ENCODE results near the gene CA6.

DNA sequence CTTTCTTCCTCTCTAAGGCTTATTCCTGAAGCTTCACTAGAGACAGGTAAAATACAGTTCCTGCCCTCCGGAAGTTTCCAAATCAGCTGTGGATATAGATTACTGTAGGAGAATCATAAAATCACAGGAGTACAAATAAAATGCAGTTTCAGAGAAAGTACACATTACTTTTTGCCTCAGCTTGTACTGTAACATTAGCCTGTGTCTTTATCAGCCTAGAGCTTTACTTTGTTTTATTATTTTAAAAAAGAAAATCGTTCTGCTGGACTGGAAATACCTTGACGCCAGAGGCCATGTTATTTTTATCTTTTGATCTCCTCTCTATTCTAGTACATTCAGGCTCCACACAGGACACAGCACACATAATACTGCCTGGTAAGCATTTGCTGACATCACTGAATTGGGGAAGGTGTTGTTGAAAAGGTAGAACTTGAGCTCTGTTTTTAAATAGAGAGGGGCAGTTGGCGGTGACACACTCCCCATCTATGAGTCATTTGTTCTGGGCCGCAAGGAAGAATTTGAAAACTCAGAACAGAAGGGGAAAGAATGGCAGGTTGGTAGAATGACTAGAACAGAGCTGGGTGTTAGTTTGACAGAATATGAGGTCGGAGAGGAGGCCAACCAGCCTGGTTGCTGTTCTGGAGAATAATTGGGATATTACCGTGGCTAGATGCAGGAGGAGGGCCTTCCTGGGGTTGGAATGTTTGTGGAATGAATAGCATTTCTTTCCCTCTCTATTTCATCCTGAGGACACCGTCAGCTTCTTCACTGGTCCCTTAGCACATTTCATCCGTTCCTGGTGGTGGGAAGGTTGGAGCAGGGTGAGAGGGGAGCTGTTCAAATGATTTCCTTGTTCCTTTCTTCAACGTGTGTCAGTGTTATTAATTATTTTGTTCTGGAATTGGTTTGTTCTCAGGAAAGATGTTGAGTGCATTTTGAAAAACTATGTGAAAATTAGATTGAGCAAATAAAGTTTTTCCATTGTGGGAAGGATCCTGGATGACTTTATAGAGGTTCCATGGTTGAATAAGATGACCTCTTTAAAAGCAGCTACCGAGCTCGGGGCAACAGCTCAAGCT lies 52.1 kb upstream of the ERRFI1 start:
- PRO-cap: no peak

- PRO-cap: no peak
Observed at GRCh38 chr1:8090033-8090471, 63.9 kb upstream of the ERRFI1 start.

DNA sequence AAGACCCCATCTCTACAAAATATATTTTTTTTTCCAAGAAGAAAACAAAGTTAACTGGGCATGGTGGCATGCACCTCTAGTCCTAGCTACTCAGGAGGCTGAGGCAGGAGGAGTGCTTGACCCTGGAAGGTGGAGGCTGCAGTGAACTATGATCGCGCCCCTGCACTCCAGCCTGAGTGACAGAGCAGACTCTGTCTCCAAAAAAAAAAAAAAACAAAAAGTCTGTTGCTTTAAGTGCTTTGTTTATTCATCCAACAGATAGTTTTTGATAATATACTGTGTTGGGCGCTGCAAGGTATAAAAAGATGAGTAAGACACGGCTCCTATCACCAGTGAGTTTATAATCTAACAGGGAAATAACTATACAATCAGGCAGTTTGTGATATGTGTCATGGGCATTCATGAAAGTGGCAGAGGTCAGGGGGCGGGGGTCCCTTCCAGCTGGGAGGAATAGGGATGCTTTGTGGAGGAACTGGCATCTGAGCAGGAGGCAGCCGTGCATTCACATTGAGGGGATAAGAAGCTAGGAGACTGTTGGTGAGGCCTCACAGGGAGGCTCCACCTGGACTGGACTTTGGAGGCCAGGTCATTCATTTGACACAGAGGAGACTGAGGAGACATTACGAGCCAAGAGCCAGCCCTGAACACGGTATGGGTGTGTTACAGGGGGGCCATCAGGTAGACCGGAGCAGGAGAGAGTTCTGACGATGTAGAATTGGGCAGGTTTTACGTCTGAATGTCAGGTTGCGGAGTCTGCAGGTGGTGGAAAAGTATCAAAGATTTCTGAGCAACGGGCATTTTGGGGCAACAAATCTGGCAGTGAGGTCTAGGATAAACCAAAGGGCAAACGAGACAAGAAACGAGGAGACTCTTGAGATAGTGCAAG lies 67.4 kb upstream of the ERRFI1 start:
- PRO-cap: no peak

- PRO-cap: no peak
Observed at GRCh38 chr1:8155475-8155902, 129.4 kb upstream of the ERRFI1 start.

DNA sequence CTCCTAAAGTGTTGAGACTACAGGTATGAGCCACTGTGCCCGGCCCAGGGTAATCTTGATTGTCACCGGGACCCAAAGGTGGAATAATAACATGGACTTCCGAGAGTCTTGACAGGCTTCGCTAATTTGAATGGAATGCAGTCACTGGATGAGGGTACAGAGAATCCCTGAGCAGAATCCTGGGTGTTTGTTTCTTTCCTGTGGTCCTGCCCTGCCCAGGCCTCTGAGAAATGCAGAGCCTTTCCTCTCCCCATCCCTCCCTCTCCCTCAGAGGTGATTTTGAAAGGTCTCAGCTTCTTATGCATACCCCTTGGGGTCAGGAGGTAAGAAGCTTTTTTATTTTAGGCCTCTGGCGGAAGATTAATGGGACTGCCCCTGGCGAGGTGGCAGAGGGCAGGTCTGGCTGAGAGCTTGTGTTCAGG lies 116.7 kb upstream of the SLC45A1 start:
- PRO-cap: unidirectional peak, plus-strand start at position 130 of the sequence

DNA sequence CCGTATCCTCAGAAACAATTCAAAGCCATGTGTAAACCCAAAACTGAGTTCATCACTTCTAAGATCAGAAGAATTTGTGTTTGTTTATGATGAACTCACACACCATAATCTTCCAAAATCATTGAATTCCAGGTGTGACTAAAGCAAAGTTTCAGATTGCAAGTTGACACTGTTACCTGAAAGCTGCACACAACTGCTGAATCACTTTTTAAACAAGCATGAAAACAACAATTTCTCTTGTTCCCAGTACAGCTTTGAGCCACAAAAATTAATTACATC lies 59.1 kb upstream of the SLC45A1 start:
- PRO-cap: no peak

- PRO-cap: unidirectional peak, plus-strand start at chr1:8314567
Observed at GRCh38 chr1:8314244-8314728, 3.6 kb upstream of the SLC45A1 start.

DNA sequence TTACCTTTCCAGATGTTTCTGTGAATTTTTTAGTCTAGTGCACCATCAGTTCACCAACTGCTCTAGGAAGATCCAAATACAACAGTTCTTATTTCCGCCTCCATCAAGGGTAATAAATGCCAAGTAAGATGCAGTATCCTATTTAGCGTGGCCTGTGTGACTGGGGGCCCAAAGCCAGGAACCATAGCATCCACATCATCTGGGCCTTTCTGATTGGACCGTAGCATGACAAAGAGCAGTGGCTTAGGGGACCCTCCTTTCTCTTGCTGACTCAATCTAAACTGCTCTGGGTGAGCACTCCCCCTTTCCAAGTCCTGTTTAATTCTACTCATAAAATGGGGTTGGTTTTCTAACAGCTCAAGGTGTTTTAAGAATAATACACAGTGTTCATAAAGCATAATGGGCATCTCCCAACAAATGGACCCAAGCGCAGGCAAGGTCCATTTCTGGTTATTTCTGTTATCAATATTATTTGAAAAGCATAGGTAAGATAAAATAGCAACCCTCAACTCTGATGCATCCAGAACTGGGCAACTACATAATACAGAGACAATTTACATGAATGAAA lies 75.4 kb downstream of the SLC45A1 start:
- PRO-cap: no peak

- PRO-cap: no peak
Observed at GRCh38 chr1:8397542-8398227, 79.8 kb downstream of the SLC45A1 start.

DNA sequence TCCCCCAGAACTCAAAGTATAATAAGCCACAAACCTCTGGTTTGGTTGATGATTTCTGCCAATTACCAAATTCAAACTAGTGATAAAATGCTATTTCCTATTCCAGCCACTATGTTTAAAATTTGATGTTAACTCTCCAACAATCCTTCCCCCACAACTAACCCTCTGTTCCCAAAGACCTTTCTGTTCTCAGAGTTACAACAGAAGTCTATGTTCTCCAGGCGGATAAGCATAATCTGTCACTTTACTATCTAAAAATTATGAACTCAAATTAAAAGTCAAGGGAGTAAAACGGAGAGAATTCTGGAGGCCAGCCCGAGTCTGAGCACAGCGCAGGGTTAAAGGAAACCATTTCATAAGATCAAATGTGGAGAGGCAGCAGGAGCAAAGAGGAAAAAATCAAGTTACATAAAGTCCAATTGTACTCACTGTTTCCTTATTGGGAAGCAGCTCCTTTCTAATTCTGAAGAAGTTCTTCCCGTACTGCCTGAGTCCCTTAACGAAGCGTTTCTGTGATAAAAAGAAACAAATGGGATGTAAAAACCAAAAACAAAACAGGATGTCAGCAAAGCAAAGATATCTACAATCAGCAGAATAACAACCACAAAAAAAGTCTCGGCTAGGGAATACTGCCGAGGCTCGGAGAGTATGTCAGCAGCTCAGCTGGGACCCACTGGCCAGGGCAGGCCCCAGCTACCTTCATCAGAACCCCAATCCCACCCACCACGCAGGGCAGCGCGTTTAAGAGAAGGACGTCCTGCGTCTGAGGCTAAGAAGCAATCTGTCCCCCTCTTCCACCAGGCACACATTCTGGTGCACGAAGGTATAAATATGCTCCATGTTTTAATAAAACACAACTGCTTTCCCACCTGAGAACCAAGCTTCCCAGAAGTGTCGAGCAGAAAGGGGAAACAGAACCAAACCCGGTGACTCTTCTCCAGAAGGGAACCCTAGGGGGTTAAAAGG lies 104.7 kb downstream of the SLC45A1 start:
- PRO-cap: no peak

DNA sequence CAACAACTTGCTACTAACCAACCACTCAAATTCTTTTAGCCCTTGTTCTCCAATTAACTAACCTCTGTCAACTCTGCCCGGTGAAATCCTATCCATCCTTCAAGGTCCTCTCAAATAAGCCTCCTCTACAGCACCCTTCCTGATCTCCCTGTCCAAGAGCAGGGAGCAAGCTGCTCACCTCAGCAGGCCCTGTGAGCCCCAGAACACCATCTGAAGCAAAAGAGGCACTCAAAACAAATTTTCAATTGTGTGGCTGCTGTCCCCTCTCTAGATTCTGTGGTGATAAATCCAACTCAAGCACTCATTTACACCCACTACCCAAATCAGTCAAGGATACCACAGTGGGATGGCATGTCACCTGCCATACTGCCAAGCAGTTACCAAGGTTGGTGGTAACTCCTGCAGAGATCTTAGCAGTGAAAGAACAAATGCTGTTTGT lies 134.1 kb downstream of the SLC45A1 start:
- PRO-cap: no peak

DNA sequence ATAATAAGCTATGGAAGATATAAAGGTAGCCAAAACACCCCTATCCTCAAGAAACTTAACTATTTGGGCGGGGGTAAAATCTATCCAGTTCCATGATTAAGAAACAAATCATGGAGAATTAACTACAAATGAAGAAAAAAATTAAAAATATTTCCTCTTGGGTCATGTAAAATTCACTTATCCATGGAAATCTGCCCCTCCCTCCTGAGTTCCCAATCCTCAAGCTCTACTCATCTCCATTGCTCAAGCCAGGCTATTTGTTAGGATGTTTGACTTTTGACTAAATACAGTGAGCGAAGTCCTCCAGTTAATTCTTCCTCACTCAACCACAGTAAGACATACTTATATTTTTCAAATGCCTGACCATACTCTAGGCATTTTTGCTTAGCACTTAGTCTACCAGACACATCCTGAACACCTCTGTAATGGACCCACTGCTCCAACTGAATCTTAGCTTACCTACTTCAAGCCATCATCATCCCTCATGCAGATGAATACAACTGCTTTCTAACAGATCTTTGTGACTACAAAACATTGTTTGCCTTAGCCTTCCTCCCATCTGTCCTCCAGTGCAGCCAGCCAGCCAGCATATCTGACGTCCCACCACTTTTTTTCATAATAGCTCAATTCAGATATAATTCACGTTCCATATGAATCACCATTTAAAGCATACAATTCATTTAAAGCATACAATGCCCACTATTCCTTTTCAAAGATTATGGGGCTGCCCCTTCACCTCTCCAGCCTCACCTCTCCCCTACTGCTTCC lies 154.2 kb downstream of the RERE start:
- PRO-cap: unidirectional peak, minus-strand start at position 439 of the sequence

DNA sequence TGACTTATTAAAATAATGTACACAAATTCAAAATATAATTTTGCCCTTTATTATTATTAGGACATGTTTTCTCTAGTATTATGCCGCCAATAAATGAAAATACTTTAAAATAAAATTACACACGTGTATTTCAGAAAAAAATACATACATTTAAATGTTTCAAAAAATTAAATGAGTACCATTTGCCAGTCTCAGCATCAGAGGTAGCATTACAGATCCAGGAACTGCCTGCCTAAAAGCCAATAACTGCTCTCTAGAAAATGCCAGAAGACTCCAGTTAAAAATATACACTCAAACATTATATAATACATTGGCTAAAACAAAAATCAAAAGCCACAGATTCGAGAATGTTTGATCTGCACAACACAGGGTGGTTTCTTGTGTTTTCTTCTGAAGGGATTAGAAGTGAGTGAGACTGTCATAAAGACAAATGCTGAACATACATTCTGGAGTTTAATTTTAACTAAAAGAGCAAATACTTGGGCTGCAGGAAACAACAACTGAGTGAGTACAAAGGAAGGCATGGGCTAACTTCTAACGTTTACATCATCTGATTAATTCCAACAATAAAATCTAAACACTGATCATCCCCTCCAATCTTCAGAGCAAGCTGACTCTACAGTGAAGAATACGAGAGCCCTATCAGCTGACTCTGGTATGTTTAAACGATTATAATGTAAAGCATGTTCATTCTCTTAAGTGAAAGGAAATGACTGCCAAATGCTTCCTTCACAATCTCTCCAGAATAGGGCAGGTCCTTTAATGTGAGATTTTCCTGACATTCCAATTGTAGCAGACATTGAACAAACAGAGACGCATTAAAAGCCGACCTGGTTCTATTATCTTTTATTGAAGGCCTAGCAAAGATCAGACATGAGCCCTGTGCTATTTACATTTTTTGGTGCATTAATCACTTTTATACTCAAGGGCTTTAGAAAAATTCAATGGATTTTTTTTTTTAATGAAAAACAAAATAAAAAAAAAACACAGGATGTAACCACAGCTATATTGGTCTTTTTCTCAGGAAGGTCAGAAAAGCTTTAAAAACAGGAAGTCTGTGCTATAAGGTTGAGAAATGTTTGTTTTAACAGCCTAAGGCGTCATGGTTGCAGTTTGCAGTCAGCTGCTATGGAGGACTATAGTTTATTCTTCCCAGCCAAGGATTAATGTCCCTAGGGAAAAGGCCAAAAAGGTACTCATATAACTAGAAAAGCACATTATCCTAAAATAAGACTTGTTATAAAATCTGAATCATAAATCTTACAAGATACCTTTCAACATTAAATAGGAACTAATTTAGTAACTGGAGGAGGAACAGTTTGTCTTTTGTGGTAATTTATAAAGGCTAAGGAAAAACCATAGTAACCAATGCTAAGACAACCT lies 105.1 kb downstream of the RERE start:
- PRO-cap: no peak

DNA sequence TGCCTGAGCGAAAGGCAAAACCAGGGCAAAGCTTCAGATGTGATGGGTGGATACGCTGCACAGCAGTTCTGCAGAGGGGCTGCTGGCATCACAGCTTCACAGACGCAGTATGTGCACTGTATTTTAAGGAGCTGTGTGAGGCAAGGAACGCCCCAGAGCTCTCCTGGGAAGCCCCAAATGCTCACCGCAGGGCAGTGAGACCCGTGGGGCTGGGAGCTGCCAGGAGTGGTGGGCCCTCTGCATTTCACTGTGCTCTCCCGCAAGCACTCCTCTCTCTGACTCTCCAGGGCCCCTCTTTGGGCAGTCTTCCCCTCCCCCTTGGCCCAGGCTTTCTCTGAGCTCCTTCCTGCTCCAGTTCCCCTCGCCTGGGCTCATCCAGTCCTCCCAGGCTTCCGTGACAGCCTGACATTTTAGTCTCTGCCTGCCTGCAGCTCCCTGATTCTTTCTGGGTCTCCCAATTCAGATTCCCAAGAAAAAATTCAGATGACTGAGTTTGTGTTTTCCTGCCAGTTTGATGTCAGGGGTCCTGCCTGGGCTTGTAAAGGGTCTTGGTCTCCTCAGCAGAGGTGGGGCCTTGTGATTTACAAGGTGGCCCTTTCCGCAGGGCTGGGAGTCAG lies 2.2 kb upstream of the CA6 start:
- PRO-cap: no peak

DNA sequence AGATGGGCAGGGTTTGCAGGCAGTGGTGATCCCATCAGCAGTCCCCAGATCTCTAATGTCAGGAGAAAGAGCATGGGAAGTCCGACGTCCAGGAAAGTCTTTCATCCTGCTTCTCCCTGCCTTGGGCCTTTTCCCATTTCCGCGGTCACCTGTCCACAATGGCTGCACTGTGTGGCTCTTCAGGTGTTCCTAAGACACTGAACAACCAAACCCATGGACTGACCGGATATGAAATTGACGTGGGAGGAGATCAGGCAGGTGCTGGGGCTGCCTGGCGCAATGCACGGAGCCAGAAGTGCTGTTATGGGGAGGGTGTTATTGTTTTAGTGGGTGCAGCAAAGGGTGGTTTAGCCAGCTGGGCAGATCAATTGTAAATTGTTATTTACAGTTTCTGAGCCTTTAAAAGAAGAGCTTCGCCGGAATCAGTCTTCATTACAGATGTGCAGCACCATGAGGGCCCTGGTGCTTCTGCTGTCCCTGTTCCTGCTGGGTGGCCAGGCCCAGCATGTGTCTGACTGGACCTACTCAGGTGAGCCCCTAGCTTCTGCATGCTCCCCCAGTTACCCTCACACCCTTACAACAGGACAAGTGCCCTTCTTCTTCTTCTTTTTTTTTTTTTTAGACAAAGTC lies at the start of gene CA6:
Gene CA6, plus strand, starts transcription at position 432 of the 630 bp plus-strand sequence.
- PRO-cap: no peak

- PRO-cap: no peak
Observed at GRCh38 chr1:9010874-9011427, 15.3 kb downstream of the SLC2A7 start.

DNA sequence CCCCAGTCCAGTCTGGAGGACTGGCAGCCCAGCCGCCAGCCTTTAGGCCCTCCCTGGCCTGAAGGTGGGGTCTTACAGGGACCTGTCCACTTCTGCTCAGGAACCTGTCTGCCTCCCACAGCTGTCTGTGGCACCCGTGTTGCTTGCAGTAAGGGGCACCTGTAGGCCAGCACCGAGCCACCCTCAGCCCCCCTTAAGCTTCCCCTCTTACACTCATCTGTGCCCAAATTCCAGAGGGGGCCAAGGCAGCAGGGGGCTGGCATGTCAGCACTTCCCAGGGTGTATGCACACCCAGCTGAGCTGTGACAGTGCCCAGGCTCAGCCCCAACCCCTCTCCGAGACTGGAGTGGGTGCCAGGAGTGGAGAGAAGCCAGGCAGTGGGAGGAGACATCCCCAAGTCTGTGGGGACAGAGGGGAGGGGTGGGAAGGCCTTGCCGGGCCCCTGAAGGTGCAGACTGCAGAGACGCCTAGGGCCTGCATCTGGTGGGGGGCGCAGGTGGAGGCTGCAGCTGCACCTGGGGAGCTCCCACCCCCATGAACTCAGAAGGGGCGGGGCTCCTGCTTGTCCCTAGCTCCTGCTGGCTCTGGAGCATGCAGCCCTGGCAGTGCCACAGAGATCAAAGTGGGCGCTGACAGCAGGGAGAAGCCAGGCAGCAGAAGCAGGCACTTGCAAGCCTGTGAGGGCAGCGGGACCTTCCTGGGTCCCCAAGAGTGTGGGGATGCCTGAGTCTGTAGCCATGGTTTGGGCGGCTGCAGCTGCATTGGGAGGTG lies 5.4 kb upstream of the SLC2A7 start:
- PRO-cap: no peak

DNA sequence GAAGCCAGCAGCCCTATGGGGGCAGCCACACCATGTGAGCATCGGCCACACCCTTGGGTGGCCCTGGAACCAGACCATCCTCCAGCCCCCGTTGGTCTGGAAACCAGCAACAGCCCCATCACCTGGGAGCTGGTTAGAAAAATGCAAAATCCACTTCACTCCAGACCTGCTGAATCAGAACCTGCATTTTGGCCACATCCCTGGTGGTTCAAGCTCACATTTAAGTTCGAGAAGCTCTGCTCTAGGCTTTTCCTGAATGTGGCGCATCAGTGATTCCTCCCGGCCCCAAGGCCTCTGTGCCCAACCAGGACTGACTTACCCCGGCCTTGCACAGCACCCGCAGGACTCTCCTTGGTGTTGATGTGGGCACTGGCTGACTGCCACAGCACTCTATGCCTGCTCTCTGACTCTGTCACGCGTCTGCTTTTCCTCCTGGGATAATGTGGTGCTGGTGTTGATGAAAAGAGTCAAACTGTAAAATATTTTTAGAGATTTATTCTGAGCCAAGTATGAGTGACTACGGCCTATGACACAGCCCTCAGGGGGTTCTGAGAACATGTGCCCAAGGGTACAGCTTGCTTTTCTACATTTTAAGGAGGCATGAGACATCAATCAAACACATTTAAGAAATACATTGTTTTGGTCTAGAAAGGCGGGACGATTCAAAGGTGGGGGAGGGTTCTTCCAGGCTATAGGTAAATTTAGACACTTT lies 15.4 kb upstream of the SLC2A5 start:
- PRO-cap: no peak

DNA sequence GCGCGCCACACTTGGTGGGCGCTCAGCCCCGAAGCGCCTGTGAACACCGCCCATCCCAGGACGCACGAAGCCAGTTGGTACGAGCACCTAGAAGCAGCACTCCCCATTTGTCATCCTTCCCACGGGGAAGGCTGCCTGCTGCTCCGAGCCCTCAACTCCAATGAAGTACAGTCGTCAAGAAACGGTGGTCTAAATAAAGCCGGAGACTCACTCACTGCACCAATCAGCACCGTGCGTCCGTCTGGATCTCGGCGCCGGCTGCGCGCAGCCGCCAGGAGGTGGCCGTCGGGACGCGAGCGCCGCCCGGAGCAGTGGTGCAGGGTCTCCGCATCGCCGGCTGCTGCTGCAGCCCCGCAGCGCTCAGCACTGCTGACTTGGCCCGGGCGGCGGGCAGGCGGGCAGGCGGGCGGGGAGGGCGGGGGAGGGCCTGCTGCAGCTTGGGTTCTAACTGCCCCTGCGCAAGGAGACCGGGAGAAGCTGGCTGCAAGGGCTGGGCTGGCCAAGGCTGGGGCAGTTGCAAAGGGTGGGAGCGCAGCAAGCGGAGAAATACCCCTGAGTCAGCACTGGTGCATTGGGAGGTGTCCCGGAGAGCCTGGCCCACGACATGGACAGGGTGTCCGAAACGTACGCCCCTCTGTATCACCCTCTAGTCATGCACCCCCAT lies 35.9 kb upstream of the H6PD start:
- PRO-cap: unidirectional peak, minus-strand start at position 161 of the sequence

DNA sequence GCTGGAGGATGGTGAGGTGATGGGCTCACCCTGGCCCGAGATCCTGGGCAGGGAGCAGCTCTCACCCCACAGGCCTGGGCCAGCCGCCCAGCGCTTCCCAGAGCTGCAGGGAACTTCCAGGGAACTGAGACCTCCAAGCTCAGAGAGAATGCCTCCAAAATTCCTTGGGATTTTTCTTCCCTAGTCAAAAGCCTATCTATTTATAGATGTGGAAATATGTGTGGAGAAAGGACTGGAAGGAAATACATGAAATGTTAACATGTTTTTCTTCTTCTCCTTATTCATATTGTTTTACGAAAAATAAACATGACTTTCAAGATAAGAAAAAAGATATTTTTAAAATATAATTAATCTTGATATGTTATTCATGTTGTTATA lies 121.2 kb downstream of the SPSB1 start:
- PRO-cap: no peak

All from ReNcell CX (cell line).